Right atrium auricular region (tissue), 2 donors: Measurements from ENCODE around the gene WNT11.

- PRO-cap: no peak
- RAMPAGE, long total RNA, 2 experiments: no peak in any of the 2 experiments
Measured at GRCh38 chr11:75627850-75628226, 41.0 kb downstream of the MAP6 start.

DNA sequence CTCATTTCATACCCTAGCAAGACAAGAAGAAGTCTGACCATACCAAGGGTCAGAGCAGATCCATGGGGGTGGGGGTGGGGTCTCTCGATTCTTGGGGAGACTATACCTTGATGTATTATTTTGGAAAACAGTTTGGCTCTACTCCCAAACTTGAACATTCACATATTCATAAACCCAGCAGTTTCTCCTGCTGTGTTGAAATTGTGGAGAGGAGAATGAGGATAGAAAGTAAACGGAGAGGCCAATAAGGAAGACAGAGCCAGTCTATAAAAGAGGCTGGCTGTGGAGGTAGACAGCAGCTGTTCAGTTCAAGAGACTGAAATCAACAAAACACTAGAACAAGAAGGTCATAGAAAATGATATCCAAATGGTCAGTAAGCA is 2.0 kb upstream of the MOGAT2 start:
- PRO-cap: no peak
- RAMPAGE, long total RNA, 2 experiments: no peak in any of the 2 experiments

DNA sequence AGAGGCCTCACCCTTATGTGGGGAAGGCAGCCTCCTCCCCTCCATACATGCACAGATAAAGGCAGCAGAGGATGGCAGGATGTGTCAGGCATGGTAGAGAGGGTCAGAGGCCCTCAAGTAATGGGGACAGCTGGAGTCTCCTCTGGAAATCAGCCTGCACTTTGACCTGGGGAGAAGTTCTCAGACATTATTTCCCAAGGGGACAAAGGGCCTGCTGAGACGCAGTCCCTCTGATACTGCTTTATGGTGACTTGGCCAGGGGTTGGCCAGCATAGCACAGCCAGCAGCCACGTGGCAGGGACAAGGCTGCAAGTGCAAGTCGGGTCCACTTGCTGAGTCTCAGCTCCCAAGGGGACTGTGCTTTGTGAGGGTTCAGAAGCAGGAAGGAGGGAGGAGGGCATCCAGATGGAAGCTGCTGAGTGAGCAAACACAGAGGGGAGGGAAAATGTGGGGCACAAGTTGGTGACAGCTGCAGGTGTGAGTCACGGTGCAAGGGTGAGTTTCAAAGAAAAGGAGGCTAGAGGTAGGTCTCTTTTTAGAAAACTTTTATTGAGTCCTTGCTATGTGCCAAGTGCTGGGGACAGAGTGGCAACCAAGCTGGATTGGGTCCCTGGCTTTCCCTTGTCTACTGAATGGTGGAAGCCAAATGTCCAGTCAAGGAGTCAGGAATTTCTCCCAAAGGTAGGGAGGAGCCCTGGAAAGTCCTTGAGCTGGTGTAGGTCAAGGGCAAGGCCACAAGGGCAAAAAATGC is 17.2 kb downstream of the MOGAT2 start:
- PRO-cap: no peak
- RAMPAGE, long total RNA, 2 experiments: no peak in any of the 2 experiments

DNA sequence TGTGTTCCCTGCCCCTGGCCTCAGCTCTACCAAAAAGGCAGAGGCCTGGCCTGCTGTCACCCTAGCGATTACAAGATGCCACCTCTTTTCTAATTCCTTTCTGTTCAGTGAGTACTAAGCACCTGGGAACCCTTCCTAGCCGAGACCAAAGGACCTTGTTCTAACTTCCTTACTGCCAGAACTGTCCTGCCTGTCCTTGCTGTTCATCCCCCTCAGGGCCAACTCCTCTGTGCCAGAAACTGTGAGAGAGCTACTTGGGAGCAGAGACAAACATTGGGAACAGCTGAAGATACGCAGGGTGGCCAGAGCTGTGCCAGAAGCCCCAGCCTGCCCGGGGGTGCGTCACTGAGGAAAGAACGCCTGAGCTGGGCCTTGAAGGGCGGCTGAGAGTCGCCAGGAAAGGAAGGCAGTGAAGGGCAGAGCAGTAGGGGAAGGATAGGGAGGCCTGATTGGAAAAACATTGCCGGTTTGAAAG is 12.7 kb upstream of the UVRAG start:
- PRO-cap: no peak
- RAMPAGE, long total RNA, 2 experiments: no peak in any of the 2 experiments

- PRO-cap: no peak
- RAMPAGE, long total RNA, 2 experiments: no peak in any of the 2 experiments
Measured at GRCh38 chr11:75873323-75874237, 58.6 kb downstream of the UVRAG start.

DNA sequence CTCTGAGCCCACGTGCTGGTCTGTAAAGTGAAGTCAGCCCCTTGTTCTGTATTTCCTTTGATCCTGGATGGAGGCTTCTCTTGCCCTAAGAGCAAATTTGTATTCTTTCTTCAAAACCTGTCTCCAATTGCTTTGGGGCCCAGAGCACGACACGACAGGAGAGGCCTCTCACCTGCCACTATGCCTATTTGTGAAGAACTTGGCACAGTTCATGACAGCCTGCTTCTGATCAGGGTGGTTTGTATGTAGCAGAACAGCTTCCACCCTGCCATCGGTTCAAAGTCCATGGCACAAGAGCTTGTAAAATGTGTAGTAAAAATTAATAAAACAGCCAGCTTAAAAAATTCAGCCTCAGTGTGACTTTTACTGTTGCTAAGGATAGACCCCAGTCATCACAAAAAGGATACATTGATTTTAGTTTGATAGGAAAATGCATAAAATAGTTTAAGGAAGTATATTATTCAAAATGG is 58.9 kb downstream of the WNT11 start:
- PRO-cap: no peak
- RAMPAGE, long total RNA, 2 experiments: no peak in any of the 2 experiments

DNA sequence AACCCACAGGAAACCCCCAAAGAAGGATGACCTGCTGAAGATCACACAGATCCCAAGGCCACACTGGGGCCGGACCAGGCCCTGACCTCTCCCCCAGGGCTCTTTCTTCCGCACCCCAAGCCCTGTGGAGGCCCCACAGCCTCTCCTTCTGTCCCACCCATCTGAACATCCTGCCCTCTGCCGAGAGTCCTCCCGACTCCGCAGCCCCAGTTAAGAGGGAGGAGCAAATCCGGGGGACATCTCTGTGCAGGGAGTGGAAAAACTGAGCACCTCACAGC is 57.4 kb downstream of the WNT11 start:
- PRO-cap: no peak
- RAMPAGE, long total RNA, 2 experiments: no peak in any of the 2 experiments

GRCh38 chr11:76206076-76206956 is at the start of gene WNT11:
Gene WNT11, minus strand, starts transcription at chr11:76206502.
- PRO-cap: bidirectional peak, plus-strand start at chr11:76206499, minus-strand start at chr11:76206500
- RAMPAGE, long total RNA, 2 experiments: no peak in any of the 2 experiments

DNA sequence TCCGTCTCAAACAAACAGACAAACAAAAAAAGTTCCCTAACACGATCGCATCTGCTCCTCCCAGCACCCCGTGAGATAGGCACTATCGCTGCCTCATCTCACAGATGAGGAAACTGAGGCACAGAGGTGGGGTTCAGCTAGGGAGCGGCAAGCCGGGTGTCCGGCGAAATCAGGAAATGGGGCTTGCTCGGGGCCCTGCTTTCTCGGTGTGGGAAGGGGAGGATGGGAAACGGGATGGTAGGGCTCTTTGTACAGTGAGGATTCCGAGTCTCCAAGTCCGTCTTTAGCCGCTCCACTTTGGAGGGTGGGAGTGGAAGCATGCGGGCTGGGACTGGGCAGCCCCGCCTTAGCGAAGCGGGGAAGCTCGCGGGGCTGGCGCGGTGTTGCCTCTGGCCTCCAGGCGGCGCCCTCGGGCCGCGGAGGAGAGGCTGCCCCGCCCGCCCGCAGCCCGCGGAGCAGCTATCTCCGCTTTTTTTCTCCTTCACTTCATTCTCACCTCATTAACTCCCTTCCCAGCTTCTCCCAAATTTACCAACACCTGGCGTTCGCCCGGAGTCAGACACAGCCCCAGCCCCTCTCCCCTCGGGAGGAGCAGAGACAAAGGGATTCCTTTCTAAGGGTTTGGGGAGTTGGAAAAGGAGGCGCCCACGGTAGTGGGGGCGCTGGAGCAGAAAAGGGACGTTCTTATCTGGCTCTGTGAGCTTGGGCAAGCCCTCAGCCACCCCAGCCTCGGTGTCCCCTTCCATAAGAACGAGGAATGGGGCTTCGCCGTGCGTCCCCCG is 1.2 kb upstream of the WNT11 start:
- PRO-cap: no peak
- RAMPAGE, long total RNA, 2 experiments: no peak in any of the 2 experiments

- PRO-cap: bidirectional peak, plus-strand start at chr11:76235157, minus-strand start at chr11:76235005; bidirectional peak, plus-strand start at chr11:76235509, minus-strand start at chr11:76235348
- RAMPAGE, long total RNA, 2 experiments: no peak in any of the 2 experiments
Measured at GRCh38 chr11:76234692-76235669, 28.7 kb upstream of the WNT11 start.

- PRO-cap: no peak
- RAMPAGE, long total RNA, 2 experiments: no peak in any of the 2 experiments
Measured at GRCh38 chr11:76276232-76276965, 70.1 kb upstream of the WNT11 start.

GRCh38 chr11:76380167-76380669 is 714 bp downstream of the THAP12 start:
- PRO-cap: no peak
- RAMPAGE, long total RNA, 2 experiments: no peak in any of the 2 experiments

DNA sequence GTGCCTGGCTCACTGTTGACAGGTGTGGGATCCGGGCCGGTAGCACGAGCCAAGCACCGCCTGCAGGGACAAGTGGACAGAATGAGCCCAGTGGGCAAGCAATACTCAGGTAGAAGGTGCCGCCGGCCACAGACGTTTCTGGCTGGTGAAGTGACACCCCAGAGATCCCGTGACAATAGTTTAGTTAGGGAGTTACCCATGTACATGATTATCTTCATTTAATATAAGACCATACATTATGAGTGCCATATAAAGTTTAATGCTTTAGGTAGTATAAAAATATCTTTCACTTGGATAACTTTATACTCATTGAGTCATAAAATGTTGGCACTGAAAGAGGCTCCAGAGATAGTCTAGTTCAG is 49.3 kb downstream of the EMSY start:
- PRO-cap: no peak
- RAMPAGE, long total RNA, 2 experiments: no peak in any of the 2 experiments

GRCh38 chr11:76666309-76667008 is 4.1 kb downstream of the LRRC32 start:
- PRO-cap: bidirectional peak, plus-strand start at chr11:76666743, minus-strand start at chr11:76666587
- RAMPAGE, long total RNA, 2 experiments: no peak in any of the 2 experiments

DNA sequence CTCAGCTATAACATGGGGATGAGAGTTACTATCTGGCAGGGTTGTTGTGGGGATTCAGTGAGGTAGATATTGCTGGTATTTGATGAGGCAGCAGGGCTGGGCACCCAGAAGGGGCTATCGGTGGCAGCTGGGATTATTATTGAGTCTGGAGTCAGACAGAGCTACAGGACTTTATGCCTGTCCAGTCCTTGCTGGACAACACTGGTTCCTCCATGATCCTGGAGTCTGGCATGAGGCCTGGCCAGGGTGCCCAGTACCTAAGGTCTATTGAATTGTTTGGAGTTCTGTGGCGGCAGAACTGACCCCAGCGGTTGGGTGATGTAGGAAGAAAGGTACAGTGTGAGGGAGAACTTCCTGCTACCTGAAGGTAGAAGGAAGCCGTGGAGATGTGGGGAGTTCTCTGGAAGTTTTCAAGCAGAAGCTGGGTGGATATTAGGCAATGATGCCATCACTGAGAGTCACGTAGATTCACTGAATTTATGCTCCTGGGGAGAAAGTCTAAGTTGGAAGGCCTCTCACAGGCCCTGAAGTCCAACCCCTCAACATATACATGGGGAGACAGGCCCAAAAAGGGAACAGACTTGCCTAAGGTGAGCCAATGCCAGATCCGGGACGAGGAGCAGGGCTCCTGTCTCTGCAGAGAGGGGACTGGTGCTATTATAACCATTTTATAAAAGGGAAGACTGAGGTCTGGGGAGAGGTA is 16.0 kb upstream of the TSKU start:
- PRO-cap: no peak
- RAMPAGE, long total RNA, 2 experiments: no peak in any of the 2 experiments

DNA sequence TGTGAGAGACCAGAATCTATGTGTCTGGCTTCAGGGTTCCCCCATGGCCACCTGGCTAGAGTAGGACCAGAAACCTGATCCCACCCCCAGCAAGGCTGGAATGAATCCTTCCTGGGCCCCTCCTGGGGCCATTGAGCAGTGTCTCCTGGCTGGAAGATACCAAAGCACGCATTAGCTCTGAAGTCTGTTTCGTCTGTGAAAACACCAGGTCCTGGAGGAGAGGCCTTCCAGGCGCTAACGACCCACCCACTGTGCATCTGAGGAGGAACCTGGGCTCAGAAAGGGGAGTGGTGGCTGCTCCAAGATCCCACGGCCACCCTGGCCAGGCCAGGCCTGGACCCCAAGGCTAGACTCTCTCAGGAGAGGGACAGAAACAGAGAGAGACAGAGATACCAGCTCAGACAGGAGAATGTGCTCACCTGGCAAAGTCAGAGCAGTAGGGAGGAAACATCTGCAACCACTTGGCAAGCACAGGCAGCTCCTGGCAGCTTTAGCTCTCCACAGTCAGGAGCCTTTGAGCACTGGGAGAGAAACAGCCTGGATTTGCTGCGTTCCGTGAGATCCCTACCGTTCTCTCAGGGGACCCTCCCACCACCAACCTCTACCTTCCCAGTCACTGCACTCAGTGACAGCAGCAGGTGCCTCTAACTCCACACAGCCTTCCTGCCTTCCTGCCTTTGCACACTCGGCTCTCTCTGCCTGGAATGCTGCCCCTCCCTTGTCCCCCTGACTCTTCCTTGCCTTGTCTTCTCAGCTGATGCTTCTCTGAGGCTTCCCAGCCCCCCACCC is 15.3 kb upstream of the TSKU start:
- PRO-cap: bidirectional peak, plus-strand start at position 507 of the sequence, minus-strand start at position 191 of the sequence
- RAMPAGE, long total RNA, 2 experiments: no peak in any of the 2 experiments

- PRO-cap: no peak
- RAMPAGE, long total RNA, 2 experiments: no peak in any of the 2 experiments
Measured at GRCh38 chr11:76769178-76770029, 13.8 kb upstream of the TSKU start.

- PRO-cap: unidirectional peak, plus-strand start at chr11:76781416
- RAMPAGE, long total RNA, 2 experiments: no peak in any of the 2 experiments
Measured at GRCh38 chr11:76781142-76781606, 2.0 kb upstream of the TSKU start.

DNA sequence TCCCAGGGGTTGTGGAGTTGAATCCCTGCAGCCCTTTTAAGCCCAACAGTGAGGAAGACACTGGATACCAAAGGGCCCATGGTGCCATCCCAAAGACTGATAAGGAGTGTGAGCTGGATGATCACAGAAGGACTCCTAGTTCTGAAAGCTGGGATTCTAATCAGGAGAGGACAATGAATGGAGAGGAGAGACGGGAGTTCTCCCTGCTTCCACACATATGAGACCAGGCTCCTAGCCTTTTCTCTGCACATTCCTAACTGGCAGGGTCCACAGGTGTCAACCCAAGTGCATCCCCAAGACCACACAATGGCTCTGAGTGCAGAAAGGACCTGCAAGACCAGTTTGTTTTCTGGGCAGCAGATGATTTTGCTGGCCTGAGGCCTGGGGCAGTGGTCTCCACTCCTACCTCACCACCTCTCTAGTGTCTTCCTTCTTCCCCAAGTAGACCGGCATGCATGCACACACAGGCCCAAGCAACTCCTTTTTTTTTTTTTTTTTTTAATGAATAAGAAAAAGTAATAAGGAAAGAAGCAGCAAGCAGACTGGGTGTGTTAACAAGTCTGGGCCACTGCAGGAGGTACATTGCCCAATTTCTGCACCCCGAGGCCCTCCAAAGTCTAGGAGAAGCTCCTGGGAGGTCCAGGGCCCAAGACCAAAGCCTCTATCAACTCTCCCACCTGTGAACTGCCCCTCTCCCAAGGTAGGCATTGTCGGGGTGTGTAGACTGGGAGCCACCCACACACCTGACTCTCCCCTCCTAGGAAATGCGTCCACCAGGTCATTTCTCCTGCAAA is 1.2 kb upstream of the TSKU start:
- PRO-cap: bidirectional peak, plus-strand start at position 153 of the sequence, minus-strand start outside the sequence
- RAMPAGE, long total RNA, 2 experiments: no peak in any of the 2 experiments

DNA sequence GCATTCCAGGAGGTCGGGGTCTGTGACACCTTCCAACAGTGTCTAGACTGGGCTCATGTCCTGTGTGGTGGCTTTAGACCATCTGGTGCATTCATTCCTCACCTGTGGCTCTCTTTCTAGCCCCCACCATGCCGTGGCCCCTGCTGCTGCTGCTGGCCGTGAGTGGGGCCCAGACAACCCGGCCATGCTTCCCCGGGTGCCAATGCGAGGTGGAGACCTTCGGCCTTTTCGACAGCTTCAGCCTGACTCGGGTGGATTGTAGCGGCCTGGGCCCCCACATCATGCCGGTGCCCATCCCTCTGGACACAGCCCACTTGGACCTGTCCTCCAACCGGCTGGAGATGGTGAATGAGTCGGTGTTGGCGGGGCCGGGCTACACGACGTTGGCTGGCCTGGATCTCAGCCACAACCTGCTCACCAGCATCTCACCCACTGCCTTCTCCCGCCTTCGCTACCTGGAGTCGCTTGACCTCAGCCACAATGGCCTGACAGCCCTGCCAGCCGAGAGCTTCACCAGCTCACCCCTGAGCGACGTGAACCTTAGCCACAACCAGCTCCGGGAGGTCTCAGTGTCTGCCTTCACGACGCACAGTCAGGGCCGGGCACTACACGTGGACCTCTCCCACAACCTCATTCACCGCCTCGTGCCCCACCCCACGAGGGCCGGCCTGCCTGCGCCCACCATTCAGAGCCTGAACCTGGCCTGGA is 12.5 kb downstream of the TSKU start:
- PRO-cap: no peak
- RAMPAGE, long total RNA, 2 experiments: no peak in any of the 2 experiments